HL-60 (cell line): ENCODE data around the genes CXorf38 and CASK.

- RRBS: no CpG with 5 or more reads among the region's 13 CpGs
These were observed 45.9 kb downstream of the BCOR start for GRCh38 chrX:40051596-40052503.

DNA sequence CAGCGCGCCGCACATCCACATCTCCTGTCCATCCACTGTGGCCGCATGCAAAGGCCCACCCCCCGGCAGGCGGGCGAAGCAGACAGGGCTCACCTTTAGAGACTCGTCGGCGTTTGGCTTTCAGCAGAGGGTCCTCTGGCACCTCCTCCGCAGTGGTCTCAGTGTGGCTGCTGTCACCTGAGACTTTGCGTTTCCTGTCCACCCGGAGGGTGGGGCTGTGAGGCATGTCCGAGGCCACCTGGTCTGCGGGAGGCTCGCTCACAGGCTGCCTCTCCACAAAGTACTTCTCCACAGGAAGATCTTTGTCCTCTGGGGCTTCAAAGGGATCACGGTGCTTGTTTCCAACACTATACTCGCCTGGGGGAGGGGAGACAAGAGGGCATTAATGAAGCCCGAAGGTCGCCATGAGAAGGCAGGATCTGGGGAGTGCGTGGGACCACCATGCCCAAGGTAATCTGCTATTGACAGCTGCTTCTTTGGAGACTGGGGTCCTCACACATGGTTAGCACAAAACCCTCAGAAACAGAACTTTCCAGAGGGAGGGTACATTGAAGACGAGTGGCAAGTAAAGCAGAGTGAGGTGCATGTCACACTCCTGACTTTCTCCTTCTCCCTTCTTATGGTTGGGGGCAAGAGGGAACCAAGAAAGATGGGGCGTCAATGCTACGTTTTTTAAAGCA is 33.4 kb downstream of the BCOR start:
- RRBS: no CpG with 5 or more reads among the region's 24 CpGs

DNA sequence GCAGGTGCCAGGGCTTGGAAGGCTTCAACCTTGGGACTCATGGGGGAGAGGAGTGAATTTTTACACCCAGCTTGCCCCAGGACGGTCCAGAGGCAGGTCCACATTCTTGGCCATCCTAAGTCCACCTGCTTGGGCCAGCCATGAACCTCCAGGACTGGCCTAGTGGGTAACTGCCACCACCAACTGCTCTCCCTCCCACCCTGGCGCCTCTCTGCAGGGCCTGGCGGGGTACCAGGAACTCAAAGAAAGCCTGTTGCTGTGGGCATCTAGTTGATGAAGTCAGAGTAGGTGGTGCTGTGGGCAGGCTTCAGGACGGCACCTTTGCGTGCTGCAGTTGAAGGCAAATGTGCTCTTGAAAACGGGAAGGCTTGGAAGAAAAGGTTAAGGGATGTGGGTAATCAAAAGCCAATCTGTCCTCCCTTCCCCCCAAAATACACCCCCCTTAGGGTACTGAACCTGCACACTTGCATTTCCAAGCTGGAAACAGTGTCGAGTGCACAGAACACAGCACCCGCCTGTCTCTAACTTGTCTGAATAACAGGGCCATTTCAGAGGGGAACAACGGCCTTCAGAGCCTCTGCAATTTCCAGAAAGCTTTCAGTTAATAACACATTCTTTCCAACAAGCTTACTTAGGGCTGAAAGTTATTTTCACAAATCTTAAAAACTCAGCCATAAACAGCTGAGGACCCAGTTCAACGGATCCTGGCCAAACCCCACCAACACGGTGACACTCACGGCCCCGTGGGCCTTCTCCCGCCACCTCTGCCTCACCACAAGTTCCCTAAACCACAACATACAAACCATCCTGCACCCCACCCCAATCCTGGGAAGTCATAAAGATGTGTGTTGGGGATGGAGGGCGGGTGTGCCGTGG is 11.8 kb downstream of the BCOR start:
- RRBS: no CpG with 5 or more reads among the region's 16 CpGs

DNA sequence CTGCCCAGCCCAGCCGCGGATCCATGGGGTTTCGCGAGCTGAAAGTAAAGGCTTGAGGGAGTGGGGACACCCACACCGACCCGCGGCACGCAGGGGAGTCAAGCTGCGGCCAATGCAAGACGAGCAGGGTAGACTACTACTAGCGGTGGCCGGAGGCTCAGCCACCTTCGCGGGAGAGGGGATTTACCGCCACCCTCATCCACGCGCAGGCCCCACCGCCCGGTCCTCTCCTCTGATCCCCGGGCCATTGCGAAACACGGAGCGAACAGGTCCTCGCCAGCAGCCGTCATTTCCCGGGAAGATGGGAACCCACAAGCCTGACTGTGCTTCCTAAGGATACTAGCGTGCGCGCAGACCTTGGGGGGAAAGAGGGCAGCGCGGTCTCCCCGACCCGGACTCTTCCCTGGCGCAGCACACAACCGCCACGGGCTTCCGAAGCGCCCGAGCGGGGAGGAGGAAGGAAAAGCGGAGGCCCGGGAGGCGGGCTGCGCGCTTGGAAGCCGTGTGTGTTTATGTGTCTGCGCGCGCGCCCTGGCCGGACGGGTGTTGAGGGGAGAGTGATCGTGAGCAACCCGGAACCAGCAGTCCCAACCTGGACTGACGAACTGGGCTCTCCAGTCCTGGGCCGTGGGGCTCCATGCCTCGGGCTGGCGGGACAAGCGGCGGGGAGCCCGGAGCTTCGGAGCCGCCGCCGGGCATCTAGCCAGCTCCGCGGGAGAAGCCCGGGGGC is 74.5 kb upstream of the BCOR start:
- RRBS: 77% methylated on average over 35 of the region's 68 CpGs

DNA sequence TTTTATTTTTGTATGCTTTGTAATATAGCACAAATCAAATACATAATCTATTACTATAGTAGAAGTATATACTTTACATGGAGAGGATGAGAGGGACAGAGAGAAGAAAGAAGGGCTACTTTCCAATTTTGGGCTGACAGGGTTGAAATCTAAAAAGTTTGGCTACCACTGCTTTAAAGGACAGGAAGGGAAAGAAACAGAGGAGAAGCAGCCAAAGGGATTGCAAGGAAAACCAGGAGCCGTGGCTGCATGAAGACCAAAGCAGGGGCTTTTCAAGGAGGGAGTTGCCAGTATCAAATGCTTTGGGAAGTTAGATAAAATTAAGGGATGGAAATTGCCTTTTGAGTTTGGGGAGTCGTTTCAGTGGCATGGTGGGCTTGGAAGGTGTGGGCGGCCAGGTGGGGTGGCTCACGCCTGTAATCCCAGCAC is 4.4 kb downstream of the ATP6AP2 start:
- RRBS: no CpG with 5 or more reads among the region's 4 CpGs

DNA sequence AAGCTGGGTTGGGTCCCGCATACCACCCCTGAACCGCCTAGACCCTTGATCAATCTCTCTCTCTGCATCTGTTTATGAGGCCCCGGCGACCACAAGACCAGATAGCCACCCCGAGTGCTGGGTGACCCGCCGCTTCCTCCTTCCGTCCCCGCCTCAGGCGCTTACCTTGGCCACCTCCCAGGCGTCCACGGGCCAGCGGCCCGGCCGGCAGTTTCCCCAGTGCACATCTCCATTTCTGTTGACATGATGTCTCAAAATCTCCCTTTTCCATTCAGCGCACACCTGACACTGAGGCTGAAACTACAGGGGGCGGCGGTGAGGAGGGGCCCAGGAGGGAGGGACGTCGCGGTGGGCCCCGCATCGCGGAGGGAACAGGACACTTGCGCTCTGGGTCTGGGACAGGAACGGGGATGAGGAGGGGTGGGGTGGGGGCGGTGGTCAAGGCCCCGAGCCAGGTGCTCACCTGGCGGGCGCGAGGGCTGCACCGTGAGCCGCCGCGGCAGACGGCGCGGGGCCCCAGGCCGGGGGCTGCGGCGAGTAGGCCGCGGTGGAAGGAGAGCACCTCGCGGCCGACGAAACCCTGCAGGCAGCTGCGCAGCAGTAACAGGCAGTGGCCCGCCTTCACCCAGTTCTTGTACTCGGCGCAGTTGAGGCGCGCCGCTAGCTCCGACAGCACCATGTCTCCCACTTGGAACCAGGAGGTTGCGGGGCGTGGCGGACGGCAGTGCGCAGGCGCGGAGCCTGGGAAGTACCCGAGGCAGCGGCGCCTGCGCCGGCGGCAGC is at the start of gene CXorf38:
Gene CXorf38, minus strand, starts transcription at position 720 of the 783 bp plus-strand sequence.
- RRBS: 3% methylated on average over 6 of the region's 68 CpGs

GRCh38 chrX:40663870-40664213 is 16.5 kb upstream of the CXorf38 start:
- RRBS: no CpG with 5 or more reads among the region's 2 CpGs

- RRBS: no CpG with 5 or more reads among the region's 2 CpGs
These were observed 62.6 kb upstream of the USP9X start for GRCh38 chrX:41022600-41023117.

DNA sequence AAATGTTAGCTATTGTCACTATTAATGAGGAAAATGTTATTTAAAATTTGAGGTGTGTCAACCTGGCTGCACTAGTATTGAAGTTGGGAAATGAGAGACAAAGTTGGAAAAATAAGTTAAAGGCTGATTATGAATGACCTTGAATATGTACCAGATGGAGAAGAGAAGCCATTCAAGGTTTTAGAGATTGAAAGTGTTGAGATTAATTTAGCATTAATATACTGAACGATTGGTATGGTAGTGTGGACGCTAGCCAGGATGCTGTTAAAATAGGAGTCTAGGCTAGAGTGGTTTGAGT is 25.4 kb downstream of the USP9X start:
- RRBS: no CpG with 5 or more reads among the region's 2 CpGs

DNA sequence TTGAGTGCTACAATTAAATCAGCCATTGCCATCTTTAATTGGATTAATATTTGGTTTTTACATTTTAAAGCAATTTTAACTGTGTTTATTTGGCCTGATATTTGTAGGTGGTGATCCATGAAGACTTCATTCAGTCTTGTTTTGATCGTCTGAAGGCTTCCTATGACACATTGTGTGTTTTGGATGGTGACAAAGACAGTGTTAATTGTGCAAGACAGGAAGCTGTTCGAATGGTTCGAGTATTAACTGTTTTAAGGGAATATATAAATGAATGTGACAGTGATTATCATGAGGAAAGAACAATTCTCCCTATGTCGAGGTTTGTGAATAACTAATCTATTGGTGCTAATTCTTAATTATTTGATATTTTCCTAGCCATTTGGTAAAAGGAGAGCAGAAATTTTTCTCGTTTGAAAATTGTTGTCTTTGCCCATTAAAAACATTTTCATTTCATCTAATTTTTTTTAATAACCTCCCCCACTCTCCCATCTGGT is 82.7 kb downstream of the USP9X start:
- RRBS: no CpG with 5 or more reads among the region's 5 CpGs

DNA sequence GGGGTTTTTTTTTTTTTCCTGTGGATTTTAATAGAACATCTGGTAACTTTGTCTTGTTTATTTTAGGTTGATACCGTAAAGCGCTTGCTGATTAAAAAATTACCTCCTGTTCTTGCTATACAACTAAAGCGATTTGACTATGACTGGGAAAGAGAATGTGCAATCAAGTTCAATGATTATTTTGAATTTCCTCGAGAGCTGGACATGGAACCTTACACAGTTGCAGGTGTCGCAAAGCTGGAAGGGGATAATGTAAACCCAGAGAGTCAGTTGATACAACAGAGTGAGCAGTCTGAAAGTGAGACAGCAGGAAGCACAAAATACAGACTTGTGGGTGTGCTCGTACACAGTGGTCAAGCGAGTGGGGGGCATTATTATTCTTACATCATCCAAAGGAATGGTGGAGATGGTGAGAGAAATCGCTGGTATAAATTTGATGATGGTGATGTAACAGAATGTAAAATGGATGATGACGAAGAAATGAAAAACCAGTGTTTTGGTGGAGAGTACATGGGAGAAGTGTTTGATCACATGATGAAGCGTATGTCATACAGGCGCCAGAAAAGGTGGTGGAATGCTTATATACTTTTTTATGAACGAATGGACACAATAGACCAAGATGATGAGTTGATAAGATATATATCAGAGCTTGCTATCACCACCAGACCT is 118.0 kb upstream of the DDX3X start:
- RRBS: no CpG with 5 or more reads among the region's 12 CpGs

GRCh38 chrX:41217236-41218021 is 116.5 kb upstream of the DDX3X start:
- RRBS: no CpG with 5 or more reads among the region's 6 CpGs

- RRBS: 6% methylated on average over 14 of the region's 59 CpGs
These were observed 809 bp upstream of the DDX3X start for GRCh38 chrX:41333034-41333671.

GRCh38 chrX:41346112-41346483 is 12.1 kb downstream of the DDX3X start:
- RRBS: no CpG with 5 or more reads among the region's 5 CpGs

- RRBS: no CpG with 5 or more reads among the region's 6 CpGs
These were observed 16.4 kb downstream of the DDX3X start for GRCh38 chrX:41350054-41351056.

- RRBS: no CpG with 5 or more reads among the region's 6 CpGs
These were observed 18.2 kb downstream of the DDX3X start for GRCh38 chrX:41351811-41352936.

DNA sequence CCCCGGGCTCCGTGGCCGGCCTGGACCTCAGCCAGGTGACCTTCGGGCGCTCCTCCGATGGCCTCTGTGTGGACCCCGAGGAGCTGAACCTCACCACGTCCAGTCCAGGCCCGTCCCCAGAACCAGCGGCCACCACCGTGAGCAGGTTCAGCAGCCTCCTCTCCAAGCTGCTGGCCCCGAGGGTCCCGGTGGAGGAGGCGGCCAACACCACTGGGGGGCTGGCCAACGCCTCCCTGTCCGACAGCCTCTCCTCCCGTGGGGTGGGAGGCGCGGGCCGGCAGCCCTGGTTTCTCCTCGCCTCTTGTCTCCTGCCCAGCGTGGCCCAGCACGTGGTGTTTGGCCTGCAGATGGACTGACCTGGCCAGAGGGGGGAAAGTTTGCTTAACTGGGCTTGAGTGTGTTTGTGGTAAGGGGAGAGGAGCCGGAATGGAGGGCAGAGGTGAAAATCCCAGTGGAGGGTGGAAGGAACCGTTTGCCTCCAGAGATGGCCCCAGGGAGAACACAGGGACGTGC is 27.5 kb downstream of the NYX start:
- RRBS: no CpG with 5 or more reads among the region's 26 CpGs

GRCh38 chrX:41764186-41765076 is 40.5 kb downstream of the GPR82 start:
- RRBS: no CpG with 5 or more reads among the region's 3 CpGs

- RRBS: 1% methylated on average over 65 of the region's 155 CpGs
These were observed at the start of gene CASK for GRCh38 chrX:41922881-41923911. TSS of gene CASK (minus strand) at chrX:41923554.